Measurements from ENCODE around the genes MYBPC1 and C12orf42.

DNA sequence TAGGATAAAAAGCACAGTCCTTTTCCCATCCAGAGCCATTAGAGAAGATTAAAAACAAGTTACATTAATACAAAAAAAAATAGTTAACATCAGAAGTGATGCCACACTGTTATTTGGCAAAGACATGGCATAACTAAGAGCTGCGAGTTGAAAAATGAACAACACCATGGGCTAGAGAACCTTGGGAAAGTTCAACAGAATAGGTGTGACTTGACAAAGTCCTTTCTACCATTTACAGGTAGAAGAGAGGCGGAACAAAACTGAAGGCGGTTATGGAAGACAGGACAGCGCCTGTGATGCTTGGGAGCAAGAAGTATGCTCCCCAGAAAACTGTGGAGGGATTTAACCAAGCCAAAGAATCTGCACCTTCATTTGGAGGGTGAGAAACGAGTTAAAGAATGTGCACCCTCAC lies 995 bp downstream of the ARL1 start:
- PRO-cap, result no peak

- PRO-cap, result no peak
Observed at GRCh38 chr12:101594462-101595128, at the start of gene MYBPC1. TSS of gene MYBPC1 (plus strand) at chr12:101594971.

DNA sequence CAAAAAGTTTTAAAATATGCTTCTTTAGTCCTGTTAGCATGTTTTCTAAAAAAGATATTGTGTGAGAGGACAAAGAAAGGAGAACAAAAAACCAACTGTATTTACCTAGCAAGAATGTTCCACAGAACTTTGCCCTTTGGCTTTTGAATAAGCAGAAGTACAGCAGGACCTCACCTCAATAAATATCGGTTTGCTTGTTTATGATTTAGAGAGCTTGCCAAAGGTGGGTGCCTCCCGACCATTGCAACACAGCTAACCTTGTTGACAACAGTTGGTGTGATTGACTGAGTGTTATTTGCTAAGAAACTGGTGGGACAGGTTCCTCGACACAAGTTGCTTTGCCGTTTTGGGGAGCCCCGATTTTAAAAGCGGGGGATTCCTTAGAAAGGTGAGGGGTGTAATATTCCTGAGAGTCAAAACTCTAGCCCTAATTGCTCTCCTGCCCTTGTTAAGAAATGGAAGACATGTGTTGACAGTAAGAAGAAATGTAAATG lies 13.6 kb downstream of the MYBPC1 start:
- PRO-cap, result no peak

DNA sequence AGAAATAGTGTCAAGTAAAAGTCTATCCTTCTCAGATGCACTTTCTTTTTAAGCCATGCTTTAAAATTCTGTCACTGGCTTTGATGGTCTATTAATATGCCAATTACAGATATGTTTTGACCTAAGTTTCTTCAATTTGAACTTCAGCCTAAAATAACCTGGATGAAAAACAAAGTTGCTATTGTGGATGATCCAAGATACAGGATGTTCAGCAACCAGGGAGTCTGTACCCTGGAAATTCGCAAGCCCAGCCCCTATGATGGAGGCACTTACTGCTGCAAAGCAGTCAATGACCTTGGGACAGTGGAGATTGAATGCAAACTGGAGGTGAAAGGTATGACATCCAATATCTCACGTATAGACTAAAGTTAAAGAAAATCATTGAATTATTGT lies 17.2 kb upstream of the CHPT1 start:
- PRO-cap, result no peak

- PRO-cap, result no peak
Observed at GRCh38 chr12:101713876-101714808, 16.7 kb downstream of the CHPT1 start.

DNA sequence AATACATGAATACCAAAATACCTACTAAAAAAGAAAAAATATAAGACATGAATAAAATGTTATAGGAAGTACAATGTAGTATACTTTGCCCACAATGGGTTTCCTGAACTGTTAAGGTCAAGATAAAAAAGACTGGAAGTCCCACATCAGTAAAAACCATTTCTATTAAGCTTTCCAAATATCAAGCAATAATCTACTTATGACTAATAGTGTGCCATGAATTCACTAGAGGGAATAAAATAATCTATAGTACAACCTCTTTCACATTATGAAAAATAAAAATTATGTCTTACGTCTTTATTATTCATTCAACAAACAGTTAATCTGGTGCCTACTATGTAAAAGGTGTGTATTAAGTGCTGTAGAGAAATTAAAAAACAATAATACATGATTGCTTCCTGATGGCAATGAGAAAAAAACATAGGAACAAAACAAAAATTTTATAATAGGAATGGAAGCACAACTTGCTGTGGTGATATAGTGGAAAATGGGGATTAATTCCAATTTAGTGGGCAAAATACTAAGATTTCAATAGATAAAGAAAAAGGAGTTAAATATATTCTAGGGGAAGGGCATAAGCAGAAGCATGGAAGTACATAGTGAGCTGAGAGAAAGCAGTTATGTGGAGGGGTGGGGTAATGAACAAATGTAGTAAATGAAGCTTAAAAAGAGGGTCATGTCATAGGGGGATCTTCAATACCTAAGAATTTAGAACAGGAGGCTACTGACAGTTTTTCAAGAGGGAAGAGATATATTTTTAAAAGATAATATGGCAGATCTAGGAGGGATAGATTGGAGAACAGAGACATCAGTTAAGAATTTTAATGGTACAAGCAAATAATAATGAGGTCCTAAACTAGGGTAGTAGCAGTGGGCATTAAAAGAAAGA lies 9.7 kb downstream of the SYCP3 start:
- PRO-cap, result no peak

DNA sequence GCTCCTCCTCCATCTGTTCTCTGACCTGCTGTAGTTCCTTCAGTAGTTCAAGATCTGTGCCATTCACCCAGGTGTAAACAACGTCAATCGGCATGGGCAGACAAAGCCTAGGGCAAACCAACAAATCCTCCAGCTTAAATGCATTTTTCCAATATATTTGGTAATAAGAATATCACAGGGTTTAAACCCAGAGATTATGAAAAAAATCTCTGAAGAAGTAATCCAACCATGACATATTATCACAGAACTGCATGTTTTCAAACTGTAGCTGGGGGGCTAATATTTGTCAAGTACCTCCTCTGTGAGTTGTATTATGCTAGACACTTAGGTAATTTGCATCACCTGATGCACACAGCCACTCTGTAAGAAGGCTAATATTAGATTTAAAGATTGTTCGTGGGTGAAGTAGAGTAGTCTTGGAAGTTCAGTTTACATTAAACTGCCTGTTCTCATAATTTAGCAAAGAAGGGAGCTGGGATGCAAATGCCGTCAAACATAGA lies 40.8 kb downstream of the GNPTAB start:
- PRO-cap, result no peak

DNA sequence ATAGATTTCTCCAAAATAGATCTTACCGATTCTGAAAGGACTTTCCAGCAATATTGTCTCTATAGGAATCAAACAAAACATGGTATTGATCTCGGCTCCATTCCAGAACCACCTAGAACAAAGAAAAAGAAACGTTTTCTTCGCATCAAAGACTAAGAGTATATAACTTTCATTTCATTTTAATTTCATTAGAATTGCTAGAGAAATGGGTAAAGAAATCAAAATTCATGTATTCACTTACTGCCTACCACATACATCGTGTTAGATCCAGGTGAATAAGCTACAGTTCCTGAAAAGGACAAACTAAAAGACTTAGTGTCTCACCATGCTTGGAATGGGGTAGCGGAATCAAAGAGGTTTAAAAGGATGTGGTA lies 34.1 kb downstream of the GNPTAB start:
- PRO-cap, result no peak

- PRO-cap, result no peak
Observed at GRCh38 chr12:101908311-101908936, 31.0 kb downstream of the DRAM1 start.

DNA sequence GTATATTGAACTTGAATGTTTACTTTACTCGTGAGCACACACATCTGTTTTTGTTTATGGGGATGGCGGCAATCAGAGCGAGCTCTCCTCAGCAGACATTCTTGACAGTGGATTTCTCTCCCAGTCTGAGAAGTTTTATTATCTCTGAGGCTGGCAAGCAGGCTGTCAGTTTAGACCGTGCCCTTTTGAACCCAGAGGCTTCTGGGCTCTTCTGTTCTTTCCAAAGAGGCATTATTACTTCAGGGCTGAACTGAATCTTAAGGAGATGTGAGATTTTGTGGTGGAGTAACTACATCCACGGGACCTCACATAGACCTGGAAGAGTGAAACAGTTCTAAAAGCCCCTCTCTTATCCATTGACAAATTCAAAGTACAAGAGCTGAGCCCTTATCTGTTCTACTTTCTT lies 68.2 kb downstream of the DRAM1 start:
- PRO-cap, result no peak

GRCh38 chr12:102107831-102108363 lies 12.0 kb downstream of the NUP37 start:
- PRO-cap, result no peak

DNA sequence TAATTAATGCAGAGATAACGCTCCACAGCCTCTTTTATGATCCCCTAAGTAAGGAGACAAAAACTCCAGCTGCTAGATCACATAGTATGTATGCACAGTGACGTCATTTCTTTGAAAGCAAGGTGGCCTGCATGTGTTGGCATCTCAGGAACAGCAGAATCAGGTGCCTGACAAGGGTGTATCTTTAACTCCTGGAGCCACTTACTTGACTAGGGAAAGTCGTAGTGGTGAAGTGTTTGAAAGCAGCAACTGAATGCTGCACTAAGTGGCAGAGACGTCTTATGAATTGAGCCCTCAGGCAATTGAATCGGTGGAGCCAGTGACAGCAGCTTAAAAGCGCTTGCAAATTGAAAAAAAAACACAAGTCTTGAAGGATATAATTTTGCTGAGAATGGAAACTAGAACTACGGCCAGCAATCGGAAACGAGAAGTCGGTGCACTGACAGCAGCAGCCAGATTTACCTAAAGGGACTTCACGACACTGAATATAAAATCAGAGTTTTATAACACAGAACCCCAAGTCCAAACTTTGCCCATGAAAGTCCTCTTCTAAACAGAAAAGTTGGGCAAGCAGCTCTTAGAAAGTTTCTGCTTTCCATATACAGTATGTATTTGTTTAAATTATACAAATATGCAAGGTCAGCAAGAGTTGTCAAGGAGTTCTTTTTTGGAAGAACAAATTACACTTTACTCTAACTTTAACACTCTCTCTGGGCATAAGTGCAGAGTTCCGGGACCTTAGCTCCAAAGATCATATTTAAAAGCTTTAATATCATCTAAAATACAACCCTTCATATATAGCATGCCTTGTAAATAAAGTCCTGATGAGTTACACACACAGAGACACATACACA lies 1.1 kb downstream of the IGF1 start:
- PRO-cap, result no peak

GRCh38 chr12:102911087-102911236 lies 6.1 kb downstream of the PAH start:
- PRO-cap, result no peak

DNA sequence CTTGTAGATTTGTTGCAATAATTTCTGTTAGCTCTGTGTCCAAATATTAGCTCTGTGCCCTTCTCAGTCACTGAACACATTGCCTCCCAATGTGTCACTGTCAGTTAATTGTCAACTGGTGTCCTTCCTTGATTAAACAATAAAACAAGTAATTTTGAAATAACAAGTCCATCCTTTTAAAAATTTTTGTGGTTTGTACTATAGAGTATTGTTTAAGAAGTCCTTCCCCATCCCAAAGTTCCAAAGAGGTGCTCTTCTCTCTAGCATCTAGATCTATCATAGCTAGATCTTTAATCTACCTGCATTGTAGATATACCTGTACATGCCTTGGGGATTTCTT lies 4.3 kb upstream of the PAH start:
- PRO-cap, result no peak

DNA sequence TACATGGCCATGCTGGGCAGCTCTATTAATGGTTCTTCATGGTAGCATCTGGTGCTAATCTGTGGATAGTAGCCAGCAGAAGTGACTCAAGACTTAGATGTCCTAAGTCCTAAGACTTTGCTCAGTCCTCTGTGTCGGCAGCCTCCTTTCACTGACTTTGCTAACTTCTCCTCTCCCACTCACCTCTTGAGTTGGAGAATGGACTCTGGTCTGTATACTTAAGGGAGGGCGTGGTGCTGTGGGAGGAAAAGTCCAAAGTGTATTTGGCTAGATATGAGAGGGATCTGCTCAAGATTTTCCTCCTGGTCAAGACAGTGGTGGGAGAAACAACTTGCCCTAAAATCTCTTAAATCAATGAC lies 136.3 kb downstream of the ASCL1 start:
- PRO-cap, result no peak

DNA sequence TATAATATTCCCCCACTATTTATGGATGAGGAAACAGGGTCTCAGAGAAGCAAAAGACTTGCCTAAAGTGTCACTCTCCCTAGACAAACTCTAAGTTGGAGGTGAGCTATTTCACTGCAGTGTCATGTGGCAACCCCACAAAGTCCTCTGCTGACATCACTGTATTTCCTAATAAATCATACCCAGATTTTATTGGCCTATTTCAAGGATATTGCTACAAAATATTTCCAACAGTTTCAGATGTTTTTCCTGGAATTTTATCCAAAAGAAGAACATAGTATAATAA lies 215.0 kb downstream of the ASCL1 start:
- PRO-cap, result no peak

DNA sequence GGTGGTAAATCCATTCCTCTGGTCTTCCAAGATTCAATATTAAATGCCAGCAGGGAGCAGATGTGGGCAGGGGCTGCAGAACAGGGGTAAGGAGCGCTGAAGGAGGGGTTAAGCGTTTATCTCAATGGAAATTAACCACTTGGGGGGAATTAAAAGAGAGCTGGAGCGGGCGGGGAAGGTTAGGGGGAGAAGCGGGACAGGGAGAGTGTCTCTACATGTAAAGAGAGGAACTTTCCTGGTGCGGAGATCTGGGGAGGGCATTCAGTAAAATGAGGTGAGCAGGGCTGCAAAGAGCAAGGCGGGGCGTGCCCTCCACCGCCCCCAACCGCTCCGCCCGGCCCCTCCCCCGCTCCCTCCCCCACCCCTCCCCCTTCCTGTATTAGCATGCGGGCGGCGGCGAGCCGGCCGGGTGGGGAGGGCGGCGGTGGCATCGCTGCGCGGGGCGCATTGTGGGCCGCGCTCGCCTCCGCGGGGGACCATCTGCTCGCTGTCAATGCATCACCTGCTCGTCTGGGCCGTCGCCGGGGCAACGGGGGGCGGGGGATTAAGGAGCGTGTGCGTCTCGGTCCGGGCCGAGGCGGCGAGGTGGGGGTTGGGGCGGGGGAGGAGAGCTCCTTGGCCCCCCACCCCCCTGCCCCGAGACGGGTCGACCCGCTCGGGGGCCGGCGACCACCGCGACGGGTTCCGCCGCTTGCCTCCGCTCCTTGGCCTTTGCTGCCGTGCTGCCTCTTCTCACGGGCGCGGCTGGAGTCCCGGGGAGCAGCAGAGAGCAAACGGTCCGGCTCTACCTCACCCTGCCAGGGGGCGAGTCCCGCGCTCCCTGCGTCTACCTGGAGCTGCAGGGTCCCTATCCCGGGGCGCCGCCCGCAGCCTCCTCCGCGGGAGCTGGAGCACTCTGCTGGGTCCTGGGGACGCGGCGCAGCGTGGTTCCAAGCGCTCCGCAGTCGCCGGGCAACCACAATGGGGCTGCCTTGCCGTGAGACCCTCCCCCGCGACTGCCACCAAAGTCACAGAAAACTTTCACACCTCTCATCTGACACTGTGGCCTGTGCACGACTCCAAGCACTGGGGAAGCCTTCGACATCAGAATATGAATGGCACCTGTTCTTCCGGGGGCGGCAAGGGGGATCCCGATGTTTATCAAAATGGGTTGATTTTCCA lies at the start of gene C12orf42:
Gene C12orf42 (minus strand): TSS at position 897 of the 1,161 bp plus-strand sequence.
- PRO-cap, result no peak

DNA sequence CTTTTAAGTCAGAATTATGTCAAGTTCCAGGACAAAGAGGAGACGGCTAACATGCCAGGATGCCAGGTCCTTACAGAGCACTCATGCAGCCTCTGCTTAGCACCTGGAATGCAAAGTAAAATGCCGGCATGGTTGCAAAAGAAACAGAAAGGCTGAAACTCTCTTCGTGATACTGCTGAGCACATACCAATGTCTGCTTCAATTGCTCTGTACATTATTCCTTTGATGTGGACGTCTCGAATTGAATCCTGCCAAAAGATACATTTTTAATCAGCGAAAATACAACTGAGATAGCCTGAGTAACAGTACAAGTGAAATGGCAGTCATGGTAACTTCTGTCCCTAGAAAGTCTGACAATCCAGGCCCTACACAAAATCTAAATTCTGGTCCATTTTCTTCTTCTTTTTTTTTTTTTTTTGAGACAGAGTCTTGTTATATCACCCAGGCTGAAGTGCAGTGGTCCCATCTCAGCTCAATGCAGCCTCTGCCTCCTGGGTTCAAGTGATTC lies 47.2 kb downstream of the NT5DC3 start:
- PRO-cap, result no peak

DNA sequence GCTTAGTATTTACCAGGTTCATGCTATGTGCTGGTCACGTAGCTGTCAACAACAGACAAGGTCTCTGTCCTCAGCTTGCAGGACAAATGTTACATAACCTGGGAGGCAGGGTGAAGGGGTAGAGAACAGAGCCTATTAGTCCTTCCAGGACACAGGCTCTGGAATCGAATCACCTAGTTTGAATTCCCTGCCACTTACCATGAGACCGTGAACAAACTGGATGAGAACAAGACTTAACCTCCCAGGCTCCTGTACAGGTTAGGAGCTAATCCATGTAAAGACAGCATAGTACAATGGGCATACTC lies 6.3 kb downstream of the NFYB start:
- PRO-cap, result no peak

- PRO-cap, result no peak
Observed at GRCh38 chr12:104280586-104280992, 22.9 kb upstream of the EID3 start.

Measured in left common carotid artery plus branches (tissue), 1 donor.